Urinary bladder (tissue), 3 donors: ENCODE results near the genes PTH1R and SPINK8.

DNA sequence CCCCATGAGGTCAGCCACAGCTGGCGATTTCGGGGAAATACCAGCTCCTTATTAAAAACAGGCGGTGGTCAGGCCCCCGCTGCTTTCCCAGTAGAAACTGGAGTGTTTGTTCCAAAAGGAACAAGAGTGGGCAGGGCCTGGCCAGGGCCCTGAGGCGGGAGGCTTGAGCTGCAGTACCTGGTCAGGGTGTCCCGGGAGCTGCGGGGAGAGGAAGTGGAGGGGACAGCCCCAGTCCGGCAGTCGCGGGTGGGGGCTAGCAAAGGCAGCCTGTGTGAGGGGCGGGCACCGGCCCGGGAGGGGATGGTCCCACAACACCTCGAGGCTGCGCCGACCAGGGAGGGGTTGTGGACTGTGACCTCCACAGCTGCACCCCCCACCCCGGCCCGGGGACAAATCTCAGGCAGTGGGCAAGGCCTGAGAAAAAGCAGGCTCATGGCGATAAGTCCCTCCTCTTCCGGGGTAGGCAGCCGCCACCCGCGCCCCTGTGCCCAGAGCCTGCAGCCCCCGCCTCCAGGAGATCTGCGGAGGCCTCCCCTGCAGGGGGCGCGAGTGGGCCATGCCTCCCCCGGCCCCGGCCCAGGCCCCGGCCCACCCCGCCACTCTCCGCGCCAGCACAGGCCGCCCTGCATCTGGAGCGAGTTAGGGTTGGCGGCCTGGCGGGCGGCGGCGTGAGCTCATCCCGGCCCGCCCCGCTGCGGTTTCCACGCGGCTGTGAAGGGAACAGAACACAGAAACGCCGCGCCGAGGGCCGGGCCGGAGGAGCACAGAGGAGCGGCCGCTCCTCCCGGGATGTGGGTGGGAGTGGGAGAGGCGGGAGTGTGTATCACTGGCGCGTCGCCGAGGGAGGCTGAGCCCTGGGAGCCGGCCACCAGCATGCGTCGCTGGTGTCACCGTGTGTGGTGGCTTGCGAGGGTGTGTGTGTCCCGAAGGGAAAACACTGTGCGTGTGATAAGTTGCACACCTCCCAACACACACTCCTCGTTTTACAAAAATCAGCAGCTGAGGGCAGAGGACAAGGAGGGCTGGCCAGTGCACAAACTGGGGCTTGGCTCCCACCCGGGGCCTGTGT, 17.4 kb downstream of the MYL3 start:
- PRO-cap: bidirectional peak, plus-strand start at position 239 of the sequence, minus-strand start outside the sequence; bidirectional peak, plus-strand start at position 730 of the sequence, minus-strand start at position 385 of the sequence; unidirectional peak, minus-strand start at position 793 of the sequence
- RAMPAGE, long total RNA: no peak

GRCh38 chr3:46861365-46862034, 1.7 kb downstream of the MYL3 start:
- PRO-cap: no peak
- RAMPAGE, long total RNA: no peak

GRCh38 chr3:46864273-46864594, 990 bp upstream of the MYL3 start:
- PRO-cap: no peak
- RAMPAGE, long total RNA: no peak

DNA sequence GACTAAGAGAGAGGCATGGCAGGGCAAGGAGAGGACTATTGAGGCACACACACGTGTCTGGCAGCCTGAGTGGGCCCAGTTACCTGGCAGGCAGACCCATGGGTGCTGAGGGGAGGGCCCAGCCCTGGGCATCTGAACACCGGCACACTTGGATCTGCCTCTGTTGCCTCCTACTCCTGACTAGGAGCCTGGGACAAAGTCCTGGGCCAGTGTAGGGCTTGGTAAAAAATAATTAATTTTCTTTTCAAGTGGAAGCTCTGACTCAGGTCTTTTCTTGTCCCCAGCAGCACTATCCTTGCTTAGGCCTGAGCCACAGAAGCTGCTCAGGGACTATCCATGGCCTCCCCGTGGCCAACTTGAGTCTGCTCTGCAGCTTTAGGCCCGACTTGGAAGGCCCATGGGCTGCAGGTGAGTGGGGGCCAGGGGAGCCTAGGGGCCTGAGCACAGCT, at the start of gene PTH1R:
TSS of gene PTH1R (plus strand) at position 286 of the 449 bp plus-strand sequence.
- PRO-cap: no peak
- RAMPAGE, long total RNA: no peak

- PRO-cap: no peak
- RAMPAGE, long total RNA: no peak
Measured at GRCh38 chr3:46915227-46915663, 37.7 kb downstream of the PTH1R start.

DNA sequence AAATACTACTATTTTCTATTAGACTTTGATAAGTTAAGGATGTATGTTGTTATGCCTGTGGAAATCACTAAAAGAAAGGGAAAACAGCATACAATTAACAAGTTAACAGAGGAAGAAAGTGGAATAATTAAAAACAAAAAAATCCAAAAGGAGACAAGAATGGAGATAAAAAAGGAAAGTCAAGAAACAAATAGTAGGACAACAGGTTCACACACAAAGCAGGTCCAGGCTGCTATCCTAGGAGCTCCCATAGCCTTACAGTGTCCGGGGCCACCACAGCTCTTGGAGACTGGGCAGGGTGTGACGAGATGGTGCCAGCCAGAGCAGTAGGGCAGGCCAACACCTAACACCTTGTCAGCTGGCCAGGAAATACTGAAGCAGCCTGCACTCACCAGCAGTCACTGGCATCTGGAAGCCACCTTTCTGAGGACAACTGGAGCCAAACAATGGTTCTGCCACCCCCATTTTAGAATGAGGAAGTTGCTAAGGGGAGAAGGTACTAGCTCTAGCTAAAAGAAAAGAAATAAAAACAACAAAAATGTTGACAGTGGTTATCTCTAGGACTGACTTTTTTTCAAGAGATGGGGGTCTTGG, 47.3 kb downstream of the CCDC12 start:
- PRO-cap: no peak
- RAMPAGE, long total RNA: no peak

GRCh38 chr3:46955686-46956534, 20.6 kb downstream of the CCDC12 start:
- PRO-cap: no peak
- RAMPAGE, long total RNA: no peak

GRCh38 chr3:46994549-46995073, 15.1 kb downstream of the NBEAL2 start:
- PRO-cap: no peak
- RAMPAGE, long total RNA: no peak

- PRO-cap: no peak
- RAMPAGE, long total RNA: no peak
Measured at GRCh38 chr3:47120012-47121179, 43.5 kb downstream of the SETD2 start.

DNA sequence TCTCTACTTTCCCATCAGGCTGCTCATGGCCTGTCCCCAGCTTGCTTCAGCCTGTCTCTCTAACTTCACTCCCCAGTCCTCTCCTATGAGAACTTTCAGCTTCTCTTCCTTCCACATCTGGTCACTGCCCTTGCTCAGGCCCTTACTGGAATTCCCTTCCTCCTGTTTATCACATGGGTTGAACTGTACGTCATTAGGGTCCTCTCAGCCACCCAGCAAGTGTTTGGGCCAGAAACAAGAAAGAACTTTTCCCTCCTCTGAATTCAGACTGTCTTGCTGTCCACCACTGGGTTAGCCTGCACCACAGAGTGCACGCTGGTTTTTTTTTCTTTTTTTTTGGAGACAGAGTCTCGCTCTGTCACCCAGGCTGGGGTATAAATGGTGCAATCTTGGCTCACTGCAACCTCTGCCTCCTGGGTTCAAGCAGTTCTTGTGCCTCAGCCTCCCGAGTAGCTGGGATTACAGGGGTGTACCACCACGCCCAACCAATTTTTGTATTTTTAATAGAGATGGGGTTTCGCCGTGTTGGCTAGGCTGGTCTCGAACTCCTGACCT, 5.1 kb downstream of the PTPN23 start:
- PRO-cap: no peak
- RAMPAGE, long total RNA: no peak

- PRO-cap: no peak
- RAMPAGE, long total RNA: no peak
Measured at GRCh38 chr3:47417385-47417989, 36.7 kb downstream of the PTPN23 start.

DNA sequence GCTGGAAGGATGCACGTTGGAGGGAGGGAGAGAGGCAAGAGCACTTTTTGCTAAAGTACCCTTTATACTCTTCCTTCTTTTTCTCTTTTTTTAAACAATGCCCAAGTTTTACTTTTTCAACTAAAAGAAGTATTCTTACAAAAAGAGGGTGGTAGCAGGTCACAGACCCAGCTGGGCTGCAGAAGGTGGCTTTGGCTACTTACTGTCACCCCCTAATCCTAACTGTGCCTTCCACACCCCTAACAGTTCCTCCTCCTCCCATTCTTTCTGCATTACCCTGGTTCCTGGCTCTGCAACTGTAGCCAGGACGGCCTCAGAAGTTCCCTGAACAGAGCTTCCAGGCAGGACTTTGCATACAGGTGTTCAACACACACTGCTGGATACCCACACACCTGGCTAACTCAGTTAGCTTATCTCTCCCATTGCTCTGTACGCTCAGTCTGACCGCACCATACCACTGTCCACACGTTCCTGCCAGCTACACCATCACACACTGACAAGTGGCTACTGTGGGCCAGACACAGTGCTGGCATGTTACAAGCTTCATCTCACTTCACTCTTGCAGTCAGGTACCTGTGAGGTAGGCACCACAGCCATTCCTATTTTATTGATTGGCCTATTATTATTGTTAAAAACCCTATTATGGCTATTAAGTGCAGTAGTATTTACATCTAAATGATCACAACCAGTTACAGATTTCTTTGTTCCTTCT, 12.9 kb downstream of the ELP6 start:
- PRO-cap: no peak
- RAMPAGE, long total RNA: no peak

DNA sequence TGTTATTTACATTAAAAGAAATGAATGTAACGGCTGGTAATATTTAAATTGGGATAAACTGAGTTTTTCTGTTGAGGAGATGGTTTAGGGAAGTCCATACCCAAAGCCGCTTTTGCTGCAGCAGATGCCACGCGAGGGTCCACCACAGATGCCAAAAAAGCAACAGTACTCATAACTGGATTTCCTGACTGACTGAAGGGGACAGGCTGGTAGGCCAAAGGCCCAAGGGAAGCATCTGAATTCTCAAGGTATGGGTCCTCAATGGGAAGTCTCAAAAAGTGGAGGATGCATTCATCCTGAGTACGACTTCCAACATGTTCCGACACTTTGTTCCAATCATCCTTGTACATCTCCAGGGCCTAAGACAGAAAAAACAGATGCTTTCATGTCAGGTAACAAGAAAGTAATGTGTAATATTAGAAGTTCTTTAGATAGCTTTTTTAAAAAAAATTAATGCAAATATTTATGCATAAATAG, 83.6 kb upstream of the CSPG5 start:
- PRO-cap: no peak
- RAMPAGE, long total RNA: no peak

DNA sequence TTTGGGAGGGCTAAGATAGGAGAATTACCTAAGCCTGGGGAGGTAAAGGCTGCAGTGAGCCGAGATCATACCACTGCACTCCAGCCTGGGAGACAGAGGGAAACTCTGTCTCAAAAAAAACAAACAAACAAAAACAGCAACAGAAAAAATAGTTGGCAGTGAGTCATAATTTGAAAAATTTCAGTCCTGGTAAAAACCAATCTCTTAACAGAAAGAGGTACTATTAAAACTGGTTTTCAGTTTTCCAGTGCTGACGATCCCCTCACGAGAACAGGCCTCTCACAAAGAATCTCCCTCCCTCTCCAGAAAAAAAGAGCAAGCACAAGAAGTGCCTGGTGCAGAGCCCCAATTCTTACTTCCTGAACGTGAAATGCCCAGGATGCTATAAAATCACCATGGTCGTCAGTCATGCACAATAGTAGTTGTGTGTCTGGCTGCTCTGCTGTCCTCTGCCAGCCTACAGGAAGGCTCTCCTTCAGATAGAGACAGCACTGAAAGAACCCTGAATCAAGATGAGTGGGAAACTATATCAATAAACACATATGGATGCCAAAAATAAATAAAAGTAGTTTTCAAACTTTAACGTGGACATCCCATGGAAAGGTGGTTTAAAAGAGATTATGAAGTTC, 22.9 kb upstream of the MAP4 start:
- PRO-cap: no peak
- RAMPAGE, long total RNA: no peak

GRCh38 chr3:48150948-48151293, 37.3 kb downstream of the CDC25A start:
- PRO-cap: no peak
- RAMPAGE, long total RNA: no peak

DNA sequence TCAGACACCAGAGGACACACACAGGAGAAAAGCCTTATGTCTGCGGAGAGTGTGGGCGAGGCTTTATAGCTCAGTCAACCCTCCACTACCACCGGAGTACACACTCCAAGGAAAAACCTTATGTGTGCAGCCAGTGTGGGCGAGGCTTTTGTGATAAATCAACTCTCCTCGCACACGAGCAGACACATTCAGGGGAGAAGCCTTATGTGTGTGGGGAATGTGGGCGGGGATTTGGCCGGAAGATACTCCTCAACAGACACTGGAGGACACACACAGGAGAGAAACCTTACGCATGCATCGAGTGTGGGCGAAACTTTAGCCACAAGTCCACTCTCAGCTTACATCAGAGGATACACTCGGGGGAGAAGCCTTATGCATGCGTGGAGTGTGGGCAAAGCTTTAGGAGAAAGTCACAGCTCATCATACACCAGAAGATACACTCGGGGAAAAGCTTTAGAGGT, 28.4 kb downstream of the ZNF589 start:
- PRO-cap: no peak
- RAMPAGE, long total RNA: no peak

GRCh38 chr3:48333407-48333936, at the start of gene SPINK8:
Gene SPINK8 (minus strand): TSS chr3:48333661.
- PRO-cap: no peak
- RAMPAGE, long total RNA: no peak

DNA sequence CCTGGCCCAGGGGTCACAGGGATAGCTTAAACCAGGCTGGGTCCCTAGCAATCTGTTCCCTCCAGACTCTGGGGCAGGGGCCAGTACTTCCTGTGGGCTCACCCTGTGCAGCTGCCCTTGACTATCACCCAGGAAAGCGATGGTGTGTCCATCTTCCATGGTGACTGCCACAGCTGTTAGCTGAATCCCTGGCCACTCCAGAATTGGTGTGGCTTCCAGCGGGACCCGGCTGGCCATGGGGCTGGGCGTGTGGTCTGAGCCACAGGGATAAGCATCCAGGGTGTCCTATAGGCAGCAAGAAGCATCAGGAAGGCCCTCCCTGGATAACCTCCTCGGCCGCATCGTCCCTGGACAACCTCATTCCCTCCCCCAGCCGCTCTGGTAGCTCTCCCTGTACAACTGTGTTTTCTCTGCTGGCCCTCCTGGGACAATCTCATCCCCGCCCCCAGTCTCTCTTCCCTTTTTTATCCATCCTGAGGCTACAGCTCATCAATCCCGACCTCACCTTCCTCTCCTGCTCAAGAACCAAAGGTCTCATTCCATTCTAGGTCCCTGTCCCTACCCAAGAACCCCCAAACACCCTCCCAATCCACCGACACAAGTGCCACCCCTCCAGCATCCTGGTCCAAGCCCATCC, 7.1 kb downstream of the PLXNB1 start:
- PRO-cap: no peak
- RAMPAGE, long total RNA: no peak

GRCh38 chr3:48426954-48428094, 2.6 kb downstream of the PLXNB1 start:
- PRO-cap: no peak
- RAMPAGE, long total RNA: no peak

DNA sequence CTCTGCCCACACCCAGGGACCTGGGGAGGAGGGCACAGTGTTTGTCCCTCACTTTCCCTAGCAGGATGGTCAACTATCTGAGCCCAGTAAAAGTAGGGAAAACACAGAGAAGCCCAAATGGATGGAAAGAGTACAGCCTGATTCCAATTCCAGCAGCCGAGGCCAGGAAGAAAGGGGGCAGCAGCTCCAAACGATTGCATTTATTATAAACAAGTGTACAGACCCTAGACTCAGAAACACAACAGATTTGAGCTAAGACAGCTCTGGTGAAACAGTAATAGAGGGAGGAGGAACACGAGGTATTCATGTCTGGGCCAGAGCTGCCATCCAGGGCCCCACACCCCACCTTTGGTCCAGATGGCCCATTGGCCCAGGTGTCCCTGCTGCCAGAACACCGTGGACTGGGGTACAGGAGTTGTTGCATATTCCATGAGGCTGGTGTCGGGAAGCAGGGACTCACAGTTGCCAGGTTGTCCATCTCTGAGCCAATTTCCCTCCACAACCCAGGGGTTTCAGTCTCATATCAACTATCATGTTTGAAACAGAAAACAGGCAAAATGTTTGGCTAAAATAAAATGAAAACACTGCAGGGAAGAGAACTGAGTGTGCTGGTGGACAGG, 1.8 kb downstream of the TREX1 start:
- PRO-cap: no peak
- RAMPAGE, long total RNA: no peak